ENCODE data around the genes KHDC1L and HTR1B.

DNA sequence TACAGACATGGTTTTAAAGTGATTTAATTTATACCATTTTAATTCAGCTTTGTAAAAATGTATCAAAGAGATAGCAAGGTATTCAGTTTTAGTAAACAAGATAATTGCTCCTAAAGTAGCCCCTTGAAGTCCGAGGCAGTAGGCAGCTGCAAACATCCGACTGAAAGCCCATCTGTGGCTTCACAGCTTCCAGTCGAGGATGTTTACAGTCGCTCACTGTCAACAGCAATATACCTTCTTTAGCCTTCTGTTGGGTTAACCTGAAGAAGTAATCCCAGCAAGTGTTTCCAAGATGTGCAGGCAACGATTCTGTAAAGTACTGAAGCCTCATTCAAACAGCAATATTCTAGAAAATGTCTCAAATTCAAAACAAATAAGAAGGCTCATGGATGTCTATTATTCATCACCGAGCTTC is 114.8 kb downstream of the OGFRL1 start:
- RRBS, result no CpG with 5 or more reads among the region's 6 CpGs

DNA sequence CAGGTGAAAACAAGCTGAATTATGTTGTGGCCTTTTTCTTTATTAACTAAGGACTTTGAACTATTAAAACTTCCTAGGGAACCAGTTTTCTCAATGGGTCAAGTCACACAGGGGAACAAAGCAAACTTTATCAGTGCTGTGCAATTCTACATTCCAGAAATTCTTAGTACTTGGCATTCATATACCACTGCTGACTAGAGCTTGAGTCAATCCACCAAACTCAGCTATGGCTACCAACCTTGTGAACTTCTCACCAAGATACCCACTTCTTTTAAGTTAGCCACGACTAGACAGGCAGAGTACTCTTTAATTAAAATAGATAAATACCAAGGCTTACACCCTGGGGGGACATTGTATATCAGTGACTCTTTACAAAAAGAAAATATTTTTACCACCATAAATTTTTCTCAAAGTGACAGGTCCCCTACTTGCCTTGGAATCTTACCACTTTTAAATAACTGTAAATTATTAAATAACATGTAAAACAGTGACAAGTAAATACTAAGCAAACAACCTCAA is 116.2 kb downstream of the OGFRL1 start:
- RRBS, result no CpG with 5 or more reads among the region's 1 CpG

DNA sequence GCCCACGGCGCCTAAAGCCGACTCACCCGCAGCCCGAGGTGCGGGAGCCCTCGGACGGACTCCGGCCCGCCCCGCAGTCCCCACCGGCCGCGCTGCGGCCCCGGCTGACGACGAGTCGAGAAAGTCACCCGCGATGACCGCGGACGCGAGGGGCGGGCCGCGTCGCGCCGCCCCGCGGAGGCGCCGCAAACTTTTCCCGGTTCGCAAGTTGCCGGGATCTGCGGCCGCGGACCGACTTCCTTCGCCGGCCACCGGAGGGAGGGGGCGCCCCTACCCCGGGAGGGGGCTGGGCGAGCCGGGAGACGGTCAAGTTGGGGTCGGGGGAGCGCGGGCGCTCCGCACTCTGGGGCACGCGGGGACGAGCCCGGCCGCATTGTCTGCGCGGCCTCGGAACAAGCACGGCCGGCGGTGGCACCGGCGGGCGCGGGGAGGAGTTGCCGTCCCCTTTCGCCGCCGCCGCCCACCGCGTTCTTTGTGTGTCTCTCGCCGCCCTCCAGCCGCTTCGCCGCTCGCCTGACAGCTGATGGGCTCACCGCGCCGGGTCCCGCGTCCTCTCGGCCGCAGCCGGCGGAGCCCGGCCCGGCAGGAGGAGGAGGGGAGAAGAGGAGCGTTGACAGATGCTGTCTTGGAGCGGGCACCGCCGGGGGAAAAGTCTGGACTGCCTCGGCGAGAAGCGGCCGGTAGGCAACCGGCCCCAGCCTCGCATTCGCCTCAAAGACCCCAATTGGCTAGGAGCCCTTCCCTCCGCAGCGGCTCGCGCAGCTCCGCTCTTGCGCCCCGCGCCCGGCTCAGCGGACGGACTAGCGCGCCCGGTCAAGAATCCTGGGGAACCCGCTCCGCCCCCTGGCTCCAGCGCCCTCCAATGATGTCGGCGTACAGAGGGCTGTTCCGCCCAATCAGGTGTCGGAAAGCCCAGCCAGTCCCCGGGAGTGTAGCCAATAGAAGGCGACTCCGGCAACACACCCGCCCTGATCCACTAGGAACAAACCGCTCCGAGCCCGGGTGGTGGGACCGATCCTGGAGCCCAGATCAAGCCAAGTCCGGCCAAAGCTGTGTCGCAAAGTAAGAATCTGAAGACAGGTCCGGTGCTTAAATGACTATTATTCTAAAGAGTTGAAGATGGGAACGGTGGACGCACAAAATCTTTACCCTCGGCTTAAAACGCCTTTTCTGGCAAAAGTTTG is 131.8 kb downstream of the OGFRL1 start:
- RRBS, result 2% methylated on average over 73 of the region's 141 CpGs

DNA sequence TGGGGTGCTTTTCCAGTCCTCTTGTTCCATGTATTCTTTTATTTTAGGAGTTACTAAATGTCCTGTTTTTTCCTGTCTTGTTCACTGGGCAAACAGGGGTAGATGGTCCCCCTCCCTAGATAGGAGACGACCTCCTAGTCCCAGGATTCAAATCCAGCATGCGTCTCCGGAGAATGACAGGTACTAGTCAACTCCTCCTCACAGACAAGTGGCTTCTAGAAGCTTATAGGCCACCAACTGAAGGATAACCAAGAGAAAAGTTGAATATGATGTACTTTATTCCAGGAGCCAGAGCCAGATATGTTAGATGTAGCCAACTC is 347.7 kb upstream of the KCNQ5 start:
- RRBS, result no CpG with 5 or more reads among the region's 3 CpGs

DNA sequence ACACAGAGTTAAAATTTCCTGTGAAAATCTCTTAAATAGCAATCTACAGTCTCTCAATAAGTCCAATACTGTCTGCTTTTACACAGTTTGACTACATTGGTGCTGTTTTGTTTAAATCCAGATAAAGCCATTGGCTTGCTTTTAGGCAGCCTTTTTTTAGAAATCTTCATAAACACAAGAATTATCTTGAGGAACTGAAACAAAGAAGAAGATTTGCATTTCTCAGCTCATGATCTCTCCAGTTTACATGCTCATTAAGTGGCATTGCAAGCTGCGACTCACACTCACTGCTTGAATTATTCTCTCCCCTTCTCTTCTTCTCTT is 239.1 kb upstream of the KCNQ5 start:
- RRBS, result no CpG with 5 or more reads among the region's 1 CpG

DNA sequence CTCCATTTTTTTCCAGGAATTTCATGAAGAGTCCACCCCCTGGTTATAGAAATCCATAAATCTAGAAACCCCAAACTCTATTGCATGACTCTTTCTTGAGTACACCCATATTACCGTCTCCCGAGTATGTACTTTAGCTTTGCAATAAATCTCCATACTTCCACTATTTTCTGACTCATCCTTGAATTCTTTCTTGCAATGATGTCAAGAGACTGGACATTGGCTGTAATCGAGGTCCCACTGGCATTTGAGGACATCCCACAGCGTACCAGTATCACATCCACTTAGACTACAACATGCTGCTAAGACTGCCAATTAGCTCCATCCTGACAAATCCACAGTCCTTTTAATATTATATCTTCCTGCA is 60.6 kb upstream of the KCNQ5 start:
- RRBS, result no CpG with 5 or more reads among the region's 4 CpGs

DNA sequence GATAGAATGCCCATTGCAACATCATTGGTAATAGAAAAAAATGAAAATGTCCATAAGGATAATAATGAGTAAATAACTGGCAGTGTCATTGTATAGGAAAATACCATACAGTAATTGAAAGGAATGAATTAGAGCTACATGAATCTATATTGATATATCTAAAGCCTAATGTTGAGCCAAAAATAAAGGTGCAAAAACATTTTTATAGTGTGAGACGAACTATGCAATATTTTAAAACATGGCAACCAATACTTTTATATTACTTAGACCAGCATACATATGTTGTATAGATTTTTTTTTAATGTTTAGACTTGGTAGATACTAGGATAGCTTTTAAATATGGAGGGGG is 26.4 kb downstream of the KCNQ5 start:
- RRBS, result no CpG with 5 or more reads among the region's 1 CpG

- RRBS, result no CpG with 5 or more reads among the region's 1 CpG
These were observed 157.2 kb downstream of the KCNQ5 start for GRCh38 chr6:72778892-72779535.

- RRBS, result no CpG with 5 or more reads among the region's 8 CpGs
These were observed at the start of gene KHDC1L for GRCh38 chr6:73225283-73225700. Gene KHDC1L, minus strand, starts transcription at chr6:73225496.

DNA sequence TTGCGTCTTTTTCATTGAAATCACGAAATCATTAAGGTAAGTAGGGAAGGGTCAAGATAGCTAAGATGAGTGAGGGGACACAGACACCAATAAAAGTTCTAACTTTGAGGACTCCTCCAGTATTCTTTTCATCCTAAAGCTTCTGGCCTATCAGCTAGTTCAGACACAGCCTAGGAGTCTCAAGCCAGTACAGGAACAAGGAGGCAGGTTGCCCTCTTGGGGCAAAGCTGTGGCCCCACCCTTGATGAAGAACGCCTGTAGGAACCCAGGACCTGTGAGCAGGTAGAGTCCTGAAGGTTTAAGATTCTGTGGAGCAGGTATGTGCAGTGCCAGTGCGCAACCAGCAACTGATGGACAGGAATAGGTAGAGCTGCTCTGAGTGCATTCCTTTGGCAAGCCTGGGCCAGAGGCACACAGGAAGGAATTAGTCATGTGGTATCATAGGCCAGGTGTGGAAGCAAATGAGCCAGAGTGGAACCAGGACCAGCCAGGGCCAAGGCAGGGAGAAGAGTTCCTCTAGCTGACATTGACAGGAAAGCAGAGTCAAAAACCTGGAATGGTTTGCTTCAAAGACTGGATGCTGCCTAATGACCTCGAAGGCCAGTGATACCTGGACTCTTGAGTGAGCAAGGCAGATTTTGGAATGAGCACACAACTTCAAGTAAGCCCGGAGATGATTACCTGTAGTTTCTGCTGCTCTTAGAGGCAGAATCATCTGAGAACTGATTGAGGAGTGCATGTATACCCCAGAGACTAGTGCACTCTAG is 1.4 kb upstream of the KHDC1 start:
- RRBS, result no CpG with 5 or more reads among the region's 6 CpGs

DNA sequence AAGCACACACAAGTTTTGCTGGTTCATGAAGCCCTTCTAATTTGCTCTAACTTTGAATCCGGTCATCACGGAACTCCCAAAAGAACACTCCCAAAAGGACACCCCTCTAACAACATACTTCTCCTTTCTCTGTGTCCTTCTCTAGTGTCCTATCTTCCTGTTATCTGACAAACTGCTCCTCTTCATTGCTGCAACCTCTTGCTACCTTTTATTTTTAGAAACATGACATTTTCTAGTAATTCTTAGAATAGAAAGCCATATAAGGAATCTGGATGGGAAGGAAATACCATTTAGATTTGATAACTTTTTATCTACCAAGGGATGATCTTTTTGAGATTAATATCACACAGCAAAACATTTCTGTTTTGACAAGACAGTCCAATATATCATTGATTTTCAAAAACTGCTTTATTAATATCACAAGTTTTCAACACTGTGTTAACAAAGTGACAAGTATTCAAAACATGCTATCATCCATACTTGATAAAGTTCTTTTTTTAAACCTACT is 63.1 kb downstream of the COL12A1 start:
- RRBS, result no CpG with 5 or more reads among the region's 2 CpGs

DNA sequence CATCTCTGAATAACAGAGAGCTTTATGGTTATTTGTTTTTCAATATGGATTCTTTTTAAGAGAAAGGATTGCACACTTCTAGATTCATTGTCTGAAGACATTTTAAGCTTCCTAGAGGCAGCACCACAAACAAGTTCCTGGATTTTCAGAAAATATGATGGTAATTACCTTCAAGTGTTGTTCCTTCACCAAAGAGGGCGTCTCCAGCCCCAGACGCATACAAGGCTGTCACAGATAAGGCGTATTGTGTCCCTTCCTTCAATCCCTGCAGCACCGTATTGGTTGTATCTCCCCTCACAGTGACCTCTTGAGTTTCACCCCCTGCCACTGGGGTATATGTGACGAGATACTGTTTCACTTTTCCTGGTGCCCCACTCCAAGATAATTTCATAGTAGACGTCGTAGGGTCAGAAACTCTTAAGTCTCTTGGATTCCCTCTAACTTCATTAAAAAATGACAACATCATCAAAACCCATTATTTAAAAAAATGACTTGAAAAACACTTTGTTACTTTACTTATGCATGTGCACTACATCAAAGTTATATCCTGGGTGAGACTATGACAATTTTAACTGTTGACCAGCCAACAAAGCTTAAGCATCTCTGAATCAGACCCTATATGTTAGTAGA is 30.9 kb downstream of the COL12A1 start:
- RRBS, result no CpG with 5 or more reads among the region's 7 CpGs

DNA sequence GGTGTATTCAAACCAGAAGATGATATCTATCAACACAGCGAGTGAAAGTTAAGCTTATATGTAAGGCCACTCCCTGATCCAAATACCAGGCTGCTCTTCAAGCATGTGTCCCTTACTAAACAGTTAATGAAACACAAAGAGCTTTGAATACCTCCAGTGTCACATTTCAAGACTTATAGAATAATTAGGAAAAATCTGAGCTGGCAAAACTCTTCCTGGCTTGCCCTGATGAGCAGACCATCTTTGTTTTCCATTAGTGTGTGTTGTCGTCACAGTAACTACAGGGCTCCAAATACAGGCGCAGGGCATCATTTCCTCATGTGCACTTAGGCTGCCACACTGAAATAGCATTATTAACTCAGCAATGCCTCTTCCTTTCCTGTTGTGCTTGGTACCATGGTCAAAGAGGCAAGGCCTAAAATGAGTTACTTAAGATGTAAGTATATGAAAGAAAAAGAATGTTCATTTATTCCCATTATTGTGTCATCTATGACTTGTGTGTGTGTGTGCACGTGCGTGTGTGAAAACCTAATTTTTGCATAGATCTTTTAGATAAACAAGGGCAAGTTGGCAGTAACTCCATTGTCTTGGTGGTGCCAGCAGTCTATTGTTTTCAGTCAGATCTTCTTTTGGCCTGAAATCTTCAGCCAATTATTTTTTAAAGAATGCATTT is 6.4 kb downstream of the FILIP1 start:
- RRBS, result no CpG with 5 or more reads among the region's 5 CpGs

DNA sequence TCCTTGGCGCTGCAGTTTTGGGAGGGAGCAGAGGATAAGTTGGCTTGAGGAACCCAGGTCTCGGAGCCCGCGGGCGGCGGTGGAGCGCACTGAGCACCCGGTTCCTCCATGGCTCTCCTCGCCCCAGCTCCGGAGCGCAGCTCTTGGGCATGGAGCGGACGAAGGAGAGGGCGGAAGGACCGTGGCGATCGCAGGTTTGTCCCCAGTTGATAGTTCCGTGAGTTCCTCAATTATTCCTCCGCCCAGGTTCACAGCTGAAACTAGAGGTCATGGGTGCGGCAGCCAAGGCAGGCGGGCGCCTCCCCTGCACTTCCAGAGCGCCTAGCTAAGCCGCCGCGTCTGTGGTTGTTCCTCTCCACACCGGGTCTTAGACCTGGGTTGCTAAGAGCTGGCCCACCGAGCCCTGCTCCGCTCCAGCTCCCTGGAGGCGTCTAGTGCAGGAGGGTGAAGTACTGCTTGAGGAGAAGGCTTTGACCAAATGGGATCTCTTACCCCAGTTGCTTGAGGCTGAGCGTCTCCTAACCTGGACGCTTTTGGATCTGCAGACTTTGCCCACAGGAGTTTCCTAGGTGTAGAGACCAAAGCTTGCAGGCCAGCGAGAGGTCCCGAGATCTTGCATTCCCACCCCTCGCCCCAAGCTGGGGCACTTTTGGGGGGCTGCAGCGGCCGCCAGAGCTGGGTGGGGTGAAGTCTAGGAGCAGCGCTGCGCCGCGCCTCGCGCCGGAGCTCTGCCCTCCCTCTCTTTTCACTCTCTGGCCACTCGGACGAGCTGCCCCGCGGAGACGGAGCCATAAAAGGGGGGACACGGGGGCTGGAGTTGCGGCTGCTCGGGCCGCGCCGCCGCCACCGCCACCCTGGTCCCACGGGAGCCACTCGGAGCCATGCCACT is at the start of gene HTR1B:
TSS of gene HTR1B (minus strand) at position 198 of the 889 bp plus-strand sequence.
- RRBS, result no CpG with 5 or more reads among the region's 59 CpGs

DNA sequence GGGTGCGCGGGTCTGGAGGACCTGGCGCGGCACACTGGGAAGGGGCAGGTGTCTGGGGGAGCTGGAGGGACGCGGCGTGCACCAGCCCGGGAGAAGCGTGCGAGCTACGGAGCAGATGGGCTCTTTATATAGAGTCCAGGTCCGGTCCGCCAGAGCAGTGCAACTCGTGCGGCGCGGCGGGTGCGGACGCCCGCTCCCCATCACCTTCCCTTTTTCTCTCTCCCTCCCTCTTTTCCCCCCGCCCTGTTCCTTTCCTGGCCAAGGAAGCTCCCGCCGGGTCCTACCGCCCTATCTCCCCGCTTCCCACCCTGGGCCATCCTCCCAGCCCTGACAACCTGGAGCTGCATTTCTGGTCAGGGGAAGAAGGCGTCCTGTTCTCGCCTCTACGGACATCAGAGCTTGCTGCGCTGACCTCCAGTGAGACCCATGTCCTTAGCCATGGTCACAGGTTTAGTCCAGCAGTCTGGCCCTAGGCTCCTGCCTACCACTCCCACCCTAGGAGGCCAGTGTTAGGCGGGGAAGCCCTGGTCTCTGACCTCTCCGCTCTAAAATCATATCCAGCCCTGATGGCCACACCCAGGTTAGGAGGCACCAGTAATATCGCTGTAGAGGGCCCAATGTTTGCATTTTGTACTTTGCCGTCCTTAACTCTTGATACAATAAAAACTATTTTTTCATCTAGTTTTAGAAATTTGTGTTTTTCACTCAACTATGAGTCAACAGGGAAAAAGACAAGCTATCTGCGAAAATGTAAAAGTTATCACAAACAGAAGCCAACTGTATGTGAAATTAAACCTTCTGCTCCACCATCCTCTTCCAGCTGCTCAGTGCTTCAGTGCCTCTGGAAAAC is 1.1 kb upstream of the HTR1B start:
- RRBS, result 7% methylated on average over 2 of the region's 35 CpGs

DNA sequence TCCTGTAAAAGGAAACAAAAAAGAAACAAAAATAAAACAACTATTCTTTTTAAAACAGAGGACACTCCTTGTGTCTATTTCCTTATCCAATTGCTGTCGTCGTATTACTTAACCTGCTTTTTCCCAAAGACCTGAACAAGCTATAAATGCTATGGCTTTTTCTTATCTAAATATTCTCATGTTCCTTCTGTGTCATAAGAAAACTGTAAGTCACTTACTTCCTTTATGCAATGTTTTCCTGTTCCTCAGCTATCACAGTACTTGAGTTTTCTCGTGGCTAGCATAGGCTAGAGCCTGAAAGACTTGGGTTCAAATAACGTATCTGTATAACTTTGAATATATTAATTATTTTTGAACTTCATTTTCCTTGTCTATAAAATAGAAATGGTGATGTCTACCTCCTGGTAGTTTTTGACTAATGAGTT is 99.2 kb downstream of the IRAK1BP1 start:
- RRBS, result no CpG with 5 or more reads among the region's 4 CpGs

GRCh38 chr6:79869425-79869931 is 77.9 kb downstream of the ELOVL4 start:
- RRBS, result no CpG with 5 or more reads among the region's 21 CpGs

DNA sequence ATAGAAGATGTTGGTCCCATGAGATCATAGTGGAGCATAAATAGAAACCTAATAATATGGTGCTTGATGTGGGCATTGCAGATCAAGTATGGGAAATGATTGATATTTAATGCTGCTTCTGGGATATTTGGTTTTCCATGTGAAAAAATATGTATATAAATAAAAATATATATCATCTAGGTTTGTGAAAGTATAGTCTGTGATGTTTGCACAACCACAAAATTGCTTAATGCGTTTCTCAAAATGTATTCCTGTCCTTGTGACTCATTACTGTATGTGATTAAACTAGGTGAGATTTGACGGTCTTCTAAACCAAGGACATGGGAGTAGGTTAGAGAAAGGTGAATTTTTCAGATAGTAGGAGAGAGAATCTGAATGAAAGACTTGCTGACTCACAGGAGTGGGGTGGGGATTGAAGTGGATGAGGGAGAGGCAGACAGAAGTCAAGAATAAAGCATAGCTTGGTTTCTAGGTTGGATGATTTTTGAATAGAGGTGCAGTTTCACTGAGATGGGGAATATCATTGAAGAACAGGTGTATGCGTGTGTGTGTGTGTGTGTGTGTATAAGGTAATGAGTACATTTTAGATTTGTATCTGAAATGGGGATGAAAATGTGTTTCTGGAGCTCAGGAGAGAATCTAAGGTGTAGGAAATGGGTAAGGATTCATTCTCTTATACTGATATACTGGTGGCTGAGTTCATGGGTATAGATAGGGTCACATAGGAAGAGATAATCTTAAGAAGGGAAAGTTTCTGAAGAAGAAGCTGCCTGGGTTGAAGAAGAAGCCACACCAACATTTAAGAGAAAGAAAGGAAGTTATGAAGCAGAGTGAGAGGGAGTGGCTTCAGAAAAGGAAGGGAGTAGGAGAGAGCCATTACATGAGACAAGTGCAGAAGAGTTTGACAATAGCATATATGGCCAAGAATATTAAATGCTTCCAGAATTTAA is 174.3 kb downstream of the BCKDHB start:
- RRBS, result no CpG with 5 or more reads among the region's 3 CpGs

DNA sequence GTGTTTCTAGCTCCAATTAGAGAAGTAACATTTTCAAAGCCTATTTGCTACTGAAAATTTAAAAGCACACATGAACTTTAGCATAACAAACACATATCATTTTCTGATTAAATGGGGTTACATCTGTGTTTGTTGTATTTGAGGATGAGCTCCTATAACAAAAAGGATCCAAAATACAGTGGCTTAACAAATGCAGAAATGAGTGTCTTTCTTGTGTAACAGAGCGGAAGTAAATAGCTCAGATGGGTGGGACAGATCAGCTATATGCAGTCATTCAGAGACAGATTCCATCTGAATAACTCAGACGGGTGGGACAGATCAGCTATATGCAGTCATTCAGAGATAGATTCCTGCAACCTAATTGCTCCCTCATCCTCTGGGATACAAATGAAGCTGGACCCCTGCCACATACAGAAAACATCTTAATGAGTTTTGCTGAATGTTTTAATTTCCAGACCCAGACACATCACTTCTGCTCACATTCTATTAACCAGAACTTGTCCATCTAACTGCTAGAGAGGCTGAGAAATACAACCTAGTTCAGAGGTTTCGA is 332.3 kb downstream of the BCKDHB start:
- RRBS, result no CpG with 5 or more reads among the region's 3 CpGs

Measured in HTR-8/SVneo (cell line).